Tongue (tissue), 2 donors: ENCODE results near the genes ZKSCAN2 and IL4R.

- RAMPAGE, long total RNA, result no peak
These were observed 27.8 kb downstream of the PRKCB start for GRCh38 chr16:23863468-23864125.

- RAMPAGE, long total RNA, result no peak
These were observed 119.5 kb upstream of the RBBP6 start for GRCh38 chr16:24419760-24420273.

- RAMPAGE, long total RNA, result no peak
These were observed 30.1 kb downstream of the RBBP6 start for GRCh38 chr16:24569113-24570177.

DNA sequence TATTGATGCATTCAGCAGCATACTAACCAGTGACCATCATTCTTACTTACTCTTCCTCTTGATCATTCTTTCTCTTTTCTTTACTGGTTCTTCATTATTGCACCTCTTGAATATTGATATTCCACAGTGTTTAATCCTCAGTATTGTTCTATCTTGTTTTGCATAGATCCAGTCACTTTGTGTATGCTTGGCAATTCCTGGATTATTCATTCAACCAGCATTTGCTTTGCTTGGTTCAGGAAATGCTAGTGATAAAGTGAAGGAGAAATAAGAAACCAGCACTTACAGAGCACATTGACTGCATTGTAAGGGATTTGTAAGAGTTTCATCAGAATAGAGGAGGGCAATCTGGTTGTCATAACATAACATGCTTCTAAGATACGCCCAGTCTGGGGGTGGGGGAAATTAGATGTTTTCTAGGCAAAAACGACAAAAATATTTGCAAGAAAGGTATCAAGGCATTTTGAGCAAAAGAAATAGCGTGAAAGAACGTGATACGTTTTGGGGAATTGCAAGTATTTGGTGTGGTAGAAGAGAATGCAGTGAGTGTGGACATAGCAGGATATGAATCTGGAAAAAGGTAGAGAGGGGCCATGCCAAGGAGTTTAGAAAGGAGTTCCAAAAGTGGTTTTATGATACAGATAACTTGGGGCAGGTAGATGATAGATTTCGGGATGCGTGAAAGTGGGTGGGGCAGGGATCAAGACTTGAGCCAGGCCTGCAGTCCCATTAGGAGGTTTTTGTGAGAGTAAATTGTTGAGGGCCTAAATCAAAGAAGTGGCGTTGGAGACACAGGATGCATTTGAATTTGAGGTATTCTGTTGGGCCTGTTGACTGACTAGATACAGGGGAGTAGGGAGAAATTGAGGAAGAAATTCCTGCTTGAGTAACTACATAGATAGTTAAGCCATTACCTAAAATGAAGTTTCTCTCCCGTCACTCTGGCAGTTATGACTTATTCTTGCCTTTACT lies 40.5 kb downstream of the TNRC6A start:
- RAMPAGE, long total RNA, result no peak

GRCh38 chr16:24958020-24959196 lies 56.8 kb downstream of the ARHGAP17 start:
- RAMPAGE, long total RNA, result no peak

GRCh38 chr16:25246656-25247291 lies 10.9 kb downstream of the ZKSCAN2 start:
- RAMPAGE, long total RNA, result no peak

- RAMPAGE, long total RNA, result no peak
These were observed at the start of gene ZKSCAN2 for GRCh38 chr16:25257756-25258757. Gene ZKSCAN2 (minus strand): TSS chr16:25257845.

DNA sequence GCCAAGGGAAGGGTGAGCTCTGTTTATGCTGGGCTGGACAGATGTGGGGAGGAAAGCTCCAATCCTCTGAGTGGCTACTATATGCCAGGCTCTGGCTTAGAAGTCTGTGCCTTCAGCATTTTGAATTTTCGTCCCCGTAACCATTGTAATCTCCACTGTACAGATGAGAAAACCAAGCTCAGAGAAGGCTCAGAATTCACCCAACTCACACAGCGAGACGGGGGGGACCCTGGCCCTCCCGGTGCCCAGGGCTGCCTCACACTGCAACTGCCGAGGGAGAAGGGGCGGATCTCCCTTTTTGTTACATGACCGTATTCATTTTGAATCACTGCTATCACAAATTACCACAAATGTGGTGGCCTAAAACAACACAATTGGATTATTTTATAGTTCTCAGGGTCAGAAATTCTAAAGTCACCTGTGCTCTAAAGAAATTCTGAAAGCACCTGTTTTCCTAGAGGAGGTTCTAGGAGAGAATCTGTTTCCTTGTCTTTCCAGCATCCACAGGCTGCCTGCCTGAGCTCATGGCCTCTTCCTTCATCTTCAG lies 75.2 kb upstream of the C16orf82 start:
- RAMPAGE, long total RNA, result no peak

DNA sequence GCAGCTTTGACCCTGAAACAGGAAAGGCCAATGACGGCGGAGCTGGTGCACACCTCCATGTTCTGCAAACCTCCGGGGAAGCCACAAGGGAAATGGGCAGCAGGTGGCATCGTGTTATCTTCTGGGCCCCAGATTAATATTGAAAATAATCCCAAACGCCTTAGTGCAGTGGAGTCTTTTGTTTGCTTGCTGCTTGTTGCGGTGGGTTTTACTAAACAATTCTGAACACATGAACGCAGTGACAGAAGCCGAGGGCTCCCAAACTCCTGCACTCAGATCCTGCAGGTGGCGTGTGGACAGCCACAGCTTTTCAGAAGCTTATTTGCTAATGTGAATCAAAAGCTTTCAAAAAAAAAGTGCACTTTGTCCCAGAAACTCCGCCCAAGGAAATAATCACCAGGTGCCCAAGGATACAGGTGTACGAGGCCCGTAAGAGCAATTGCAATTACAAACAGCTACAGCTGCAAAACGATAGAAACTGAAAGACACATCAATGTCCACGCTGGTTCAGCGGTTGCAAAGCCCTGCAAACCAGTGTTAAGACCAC lies 22.6 kb downstream of the KDM8 start:
- RAMPAGE, long total RNA, result no peak

DNA sequence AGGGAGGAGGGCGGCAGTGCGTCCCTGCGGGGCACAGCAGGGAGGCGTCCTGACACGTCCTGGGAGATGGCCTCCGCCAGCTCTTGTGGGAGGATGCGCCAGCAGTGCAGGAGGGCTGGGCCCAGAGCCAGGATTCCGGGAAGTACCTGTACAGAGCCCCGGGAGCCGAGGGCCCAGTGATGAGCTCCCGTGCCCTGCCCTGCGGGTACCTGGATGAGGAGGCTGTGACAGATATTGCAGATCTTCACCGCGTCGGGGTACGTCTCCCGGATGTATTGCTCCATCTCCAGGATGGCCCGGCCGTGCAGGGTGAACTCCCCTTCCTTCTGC lies 23.1 kb downstream of the KDM8 start:
- RAMPAGE, long total RNA, result no peak

DNA sequence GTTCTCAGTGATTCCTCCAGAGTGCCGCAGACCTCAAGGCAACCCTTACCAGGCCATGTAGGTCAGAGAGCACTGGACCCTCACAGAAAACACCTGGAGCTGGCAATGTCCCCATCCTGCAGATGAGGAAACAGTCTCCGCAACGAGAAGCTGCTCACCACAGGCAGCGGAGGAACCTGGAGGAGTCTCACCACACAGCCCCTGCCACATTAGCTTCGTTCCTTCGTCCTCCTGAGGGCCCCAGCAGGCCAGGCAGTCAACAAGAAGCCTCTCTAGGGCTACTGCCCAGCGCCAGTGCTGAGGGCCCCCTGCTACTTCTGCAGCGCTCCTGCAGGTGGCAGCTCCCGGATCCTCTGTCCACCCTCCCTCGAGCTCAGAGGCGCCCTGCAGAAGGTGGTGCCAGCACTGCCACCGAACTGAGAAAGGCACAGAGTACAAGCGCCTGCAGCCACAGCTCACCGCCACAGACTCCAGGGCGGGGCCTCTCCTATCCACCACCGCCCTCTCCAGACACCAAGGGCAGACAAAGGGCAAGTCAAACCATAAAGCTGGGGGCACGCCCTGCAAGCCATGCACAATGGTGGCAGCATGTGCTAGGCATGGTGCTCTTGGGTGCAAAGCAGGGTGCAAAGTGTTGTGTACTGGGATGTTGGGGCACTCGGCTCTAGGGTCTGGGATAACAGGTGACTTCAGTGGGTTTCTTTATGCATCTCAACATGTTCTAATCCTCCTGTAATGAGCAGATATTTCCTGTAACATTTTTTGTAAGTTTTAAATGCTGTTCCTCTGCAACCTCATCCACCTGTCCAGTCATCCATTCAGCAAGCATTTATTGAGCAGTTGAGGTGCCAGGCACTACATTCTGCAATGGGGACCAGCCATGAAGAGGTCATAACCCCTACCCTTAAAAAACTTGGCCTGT lies 27.4 kb downstream of the KDM8 start:
- RAMPAGE, long total RNA, result no peak

- RAMPAGE, long total RNA, result no peak
These were observed 25.5 kb downstream of the NSMCE1 start for GRCh38 chr16:27242802-27243748.

DNA sequence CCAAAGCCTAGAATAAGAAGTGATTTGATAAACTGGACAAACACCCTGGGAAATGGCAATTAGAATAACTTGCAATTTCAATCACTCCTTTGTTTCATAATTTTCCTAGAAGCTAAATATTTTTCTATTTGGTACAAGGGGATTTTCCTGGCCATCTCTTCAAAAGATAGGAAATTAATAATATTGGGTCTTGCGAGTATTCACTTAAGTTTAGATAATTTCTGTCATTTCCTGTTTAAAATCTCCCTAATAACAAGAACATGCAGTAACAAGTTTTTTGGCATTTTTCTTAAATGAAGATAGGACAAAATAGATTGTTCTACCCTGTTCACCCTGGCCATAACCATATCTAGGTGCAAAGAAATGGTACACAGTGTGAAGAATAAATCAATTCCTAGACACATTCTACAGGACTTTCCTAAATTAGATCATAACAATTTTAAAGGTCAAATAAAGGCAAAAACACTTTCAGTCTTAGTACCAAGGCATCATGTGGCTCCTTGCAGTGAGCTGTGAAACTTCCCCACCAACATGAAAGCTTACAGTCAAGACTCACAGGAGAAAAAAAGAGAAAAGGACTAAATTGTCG lies 14.5 kb downstream of the NSMCE1 start:
- RAMPAGE, long total RNA, result no peak

DNA sequence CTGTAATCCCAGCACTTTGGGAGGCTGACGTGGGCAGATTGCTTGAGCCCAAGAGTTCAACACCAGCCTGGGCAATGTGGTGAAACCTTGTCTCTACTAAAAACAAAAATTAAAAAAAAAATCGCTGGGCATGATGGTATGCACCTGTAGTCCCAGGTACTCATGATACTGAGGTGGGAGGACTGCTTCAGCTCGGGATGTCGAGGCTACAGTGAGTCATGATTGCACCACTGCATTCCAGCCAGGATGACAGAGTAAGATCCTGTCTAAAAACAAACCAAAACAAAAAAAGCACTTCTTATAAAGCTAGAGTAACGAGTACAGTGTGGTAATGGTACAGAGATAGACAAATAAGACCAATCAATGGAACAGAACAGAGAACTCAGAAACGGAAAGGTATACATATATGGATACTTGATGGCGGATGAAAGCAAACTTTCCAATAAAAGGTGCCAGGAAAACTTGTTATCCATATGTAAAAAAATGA lies 4.4 kb downstream of the NSMCE1 start:
- RAMPAGE, long total RNA, result no peak

- RAMPAGE, long total RNA, result no peak
These were observed at the start of gene IL4R for GRCh38 chr16:27313307-27314061. Gene IL4R (plus strand): TSS chr16:27313974.

GRCh38 chr16:27317932-27318797 lies 4.4 kb downstream of the IL4R start:
- RAMPAGE, long total RNA, result no peak

GRCh38 chr16:27346178-27347000 lies 32.6 kb downstream of the IL4R start:
- RAMPAGE, long total RNA, result no peak

GRCh38 chr16:27363706-27364320 lies 38.2 kb upstream of the IL21R start:
- RAMPAGE, long total RNA, result no peak

DNA sequence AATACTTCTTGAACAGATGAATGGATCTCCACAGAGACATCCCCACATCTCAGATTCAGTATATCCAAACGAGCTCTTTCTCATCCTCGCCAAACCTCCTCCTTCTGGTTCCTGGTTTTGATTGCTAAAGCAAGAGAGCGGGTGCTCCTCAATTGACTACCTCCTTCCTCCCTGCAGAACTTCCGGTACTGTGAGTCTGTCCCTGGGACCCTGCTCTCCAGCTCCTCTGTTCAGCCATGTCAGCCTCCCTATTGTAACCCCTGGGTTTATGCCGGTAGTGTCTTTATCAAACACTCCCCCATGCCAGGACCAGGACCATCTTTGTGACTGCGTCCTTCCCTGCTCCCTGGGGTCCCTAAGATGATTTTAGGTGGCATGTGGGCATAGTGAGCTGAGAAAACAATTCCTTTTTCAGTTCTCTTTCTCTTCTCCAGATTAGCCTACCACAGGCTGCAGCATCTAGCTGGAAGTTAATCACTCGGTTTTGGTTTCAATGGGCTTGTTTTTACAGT lies 27.8 kb upstream of the IL21R start:
- RAMPAGE, long total RNA, result no peak

- RAMPAGE, long total RNA, result no peak
These were observed 1.5 kb downstream of the IL21R start for GRCh38 chr16:27403251-27404007.